Hair follicle dermal papilla cell (primary cell): ENCODE measurements around a stretch of chr3.

DNA sequence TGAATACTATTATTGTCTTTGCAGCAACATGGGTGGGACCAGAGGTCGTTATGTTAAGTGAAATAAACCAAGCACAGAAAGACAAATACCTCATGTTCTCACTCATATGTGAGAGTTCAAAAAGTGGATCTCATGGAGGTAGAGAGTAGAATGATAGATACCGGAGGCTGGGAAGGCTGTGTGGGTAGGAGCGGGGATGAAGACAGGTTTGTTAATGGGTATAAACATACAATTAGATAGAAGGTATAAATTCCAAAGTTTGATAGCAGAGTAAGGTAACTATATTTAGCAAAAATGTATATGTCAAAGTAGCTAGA is 118.5 kb upstream of the FAM3D start:
- CAGE, long polyA plus RNA, result no peak

DNA sequence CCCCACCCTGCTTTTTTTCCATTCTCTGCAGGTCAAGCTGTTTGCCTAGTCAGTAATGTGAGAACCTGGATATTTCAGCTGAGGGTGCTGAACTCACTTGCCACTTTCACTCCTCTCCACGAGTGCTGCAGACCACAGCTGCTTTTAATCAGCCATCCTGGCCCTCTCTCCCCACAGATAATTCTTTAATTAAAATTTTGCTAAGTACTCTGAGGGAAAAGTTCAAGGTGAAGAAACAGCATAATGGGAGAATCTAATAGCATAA is 150.1 kb downstream of the CFAP20DC start:
- CAGE, long polyA plus RNA, result no peak

- CAGE, long polyA plus RNA, result no peak
These were observed 768.7 kb upstream of the CFAP20DC start for GRCh38 chr3:59818599-59818892.

DNA sequence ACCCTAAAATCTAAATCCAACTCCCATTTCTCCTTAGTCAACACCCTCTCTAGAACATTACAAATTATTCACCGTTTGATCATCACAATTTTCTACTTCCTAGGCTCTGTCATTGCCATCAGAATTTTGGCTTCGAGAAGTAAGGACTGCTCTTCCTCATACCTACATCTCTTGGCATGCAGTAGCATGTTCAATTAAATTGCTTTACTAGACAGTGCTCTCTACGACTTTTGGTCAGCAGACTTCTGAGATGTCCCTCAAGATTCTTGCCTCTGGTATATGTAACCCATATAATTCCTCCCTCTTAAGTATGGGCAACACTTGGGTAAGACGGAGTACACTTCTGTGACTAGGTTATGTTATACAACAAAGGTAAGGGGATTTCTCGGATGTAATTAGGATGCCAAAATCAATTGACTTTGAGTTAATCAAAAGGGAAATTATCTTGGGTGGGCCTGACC is 824.6 kb downstream of the FHIT start:
- CAGE, long polyA plus RNA, result no peak

DNA sequence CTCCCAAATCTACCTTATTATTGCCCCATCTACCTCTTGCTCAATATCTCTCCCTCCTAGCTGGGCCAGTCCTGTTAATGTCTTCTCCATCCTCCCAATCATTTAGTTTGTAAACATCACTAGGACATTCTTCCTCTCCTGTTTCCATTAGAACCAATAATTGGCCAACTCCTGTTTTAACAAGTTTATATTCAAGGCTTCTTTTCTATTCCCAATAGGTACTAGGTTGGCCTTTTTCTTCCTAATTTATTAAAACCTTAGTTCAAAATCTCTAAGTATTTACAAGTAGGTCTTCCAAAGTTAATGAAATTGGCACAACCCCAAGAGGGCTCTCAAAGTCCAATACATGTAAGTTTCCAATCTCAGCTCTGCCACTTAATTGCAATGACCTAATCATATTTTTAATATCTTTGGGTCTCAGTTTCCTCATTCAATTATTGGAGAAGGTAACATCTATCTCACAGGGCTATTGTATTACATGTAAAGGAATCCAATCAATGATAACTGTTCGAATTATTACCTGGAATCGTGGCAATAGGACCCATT is 823.4 kb downstream of the FHIT start:
- CAGE, long polyA plus RNA, result no peak

- CAGE, long polyA plus RNA, result no peak
These were observed 692 bp downstream of the PTPRG start for GRCh38 chr3:61561737-61562789.

- CAGE, long polyA plus RNA, result no peak
These were observed 2.2 kb downstream of the PTPRG start for GRCh38 chr3:61563481-61564131.

GRCh38 chr3:61769534-61770457 is 208.4 kb downstream of the PTPRG start:
- CAGE, long polyA plus RNA, result no peak

DNA sequence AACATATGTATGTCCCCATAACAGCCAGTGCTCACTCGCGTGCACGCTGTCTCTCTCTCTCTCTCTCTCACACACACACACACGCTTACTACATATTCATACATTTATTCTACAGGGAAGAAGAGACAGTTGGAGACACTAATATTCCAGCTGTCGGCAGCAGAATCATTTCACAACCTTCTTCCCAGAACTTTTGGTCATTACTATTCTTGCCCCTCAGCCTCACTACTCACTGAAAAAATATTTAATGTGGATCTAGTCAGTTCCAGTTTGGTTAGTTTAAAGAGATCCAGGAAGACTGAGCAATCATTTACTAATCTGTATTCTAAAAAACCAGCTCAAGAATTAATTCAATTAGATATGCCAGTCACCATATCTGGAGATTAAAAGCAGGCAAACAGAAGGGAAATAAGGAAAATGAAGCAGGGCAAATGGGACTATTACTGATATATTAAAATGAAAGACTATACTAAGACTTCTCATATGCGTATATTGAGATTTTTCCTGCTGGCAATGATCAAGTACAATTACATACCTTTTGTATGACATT is 362.5 kb upstream of the C3orf14 start:
- CAGE, long polyA plus RNA, result no peak

DNA sequence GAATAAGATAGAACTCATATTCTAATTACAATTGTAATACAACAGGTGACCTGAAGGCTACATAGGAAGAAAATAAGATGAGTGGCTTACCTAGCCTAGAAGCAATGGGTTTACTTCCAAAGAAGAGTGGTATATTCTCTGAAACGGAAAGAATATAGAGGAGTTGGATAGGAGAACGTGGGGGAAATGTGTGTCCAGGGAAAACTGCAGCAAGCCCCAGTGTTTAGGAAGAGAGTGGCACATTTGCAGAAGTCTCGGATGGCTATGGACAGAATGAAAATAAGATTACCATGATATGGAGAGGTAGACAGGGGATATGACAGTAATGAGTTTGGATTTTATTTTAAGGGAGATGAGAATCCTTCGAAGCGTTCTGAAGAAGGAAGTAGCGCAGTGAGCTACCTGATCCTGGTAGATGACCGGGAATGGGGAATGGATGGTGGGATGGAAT is 287.6 kb upstream of the C3orf14 start:
- CAGE, long polyA plus RNA, result no peak

DNA sequence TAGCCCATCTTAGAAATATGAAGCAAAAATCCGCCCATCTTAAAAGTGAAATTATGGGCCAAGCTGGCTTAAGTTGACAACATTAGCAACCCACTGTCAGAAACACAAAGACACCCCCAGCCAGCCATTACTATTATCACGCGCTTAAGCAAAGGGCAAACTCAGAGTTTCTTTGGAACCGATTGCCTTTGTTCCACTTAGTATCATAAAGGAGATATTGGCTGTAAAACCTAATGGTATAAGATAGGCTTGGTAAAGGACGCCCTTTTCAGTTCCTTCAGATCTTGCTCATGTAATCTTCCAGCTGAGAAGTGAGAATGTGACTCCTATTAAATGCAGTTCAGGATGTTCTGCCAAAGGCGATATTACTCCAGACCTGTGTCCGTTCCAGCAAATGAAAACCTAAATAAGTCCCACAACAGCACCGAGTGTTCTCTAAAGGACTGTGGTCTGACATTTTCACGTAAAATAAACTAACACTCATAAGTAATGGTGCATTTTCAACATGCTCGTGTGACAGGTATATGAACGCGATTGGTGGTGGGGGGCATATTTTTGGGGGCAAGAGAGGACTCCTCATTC is 221.8 kb upstream of the C3orf14 start:
- CAGE, long polyA plus RNA, result no peak

DNA sequence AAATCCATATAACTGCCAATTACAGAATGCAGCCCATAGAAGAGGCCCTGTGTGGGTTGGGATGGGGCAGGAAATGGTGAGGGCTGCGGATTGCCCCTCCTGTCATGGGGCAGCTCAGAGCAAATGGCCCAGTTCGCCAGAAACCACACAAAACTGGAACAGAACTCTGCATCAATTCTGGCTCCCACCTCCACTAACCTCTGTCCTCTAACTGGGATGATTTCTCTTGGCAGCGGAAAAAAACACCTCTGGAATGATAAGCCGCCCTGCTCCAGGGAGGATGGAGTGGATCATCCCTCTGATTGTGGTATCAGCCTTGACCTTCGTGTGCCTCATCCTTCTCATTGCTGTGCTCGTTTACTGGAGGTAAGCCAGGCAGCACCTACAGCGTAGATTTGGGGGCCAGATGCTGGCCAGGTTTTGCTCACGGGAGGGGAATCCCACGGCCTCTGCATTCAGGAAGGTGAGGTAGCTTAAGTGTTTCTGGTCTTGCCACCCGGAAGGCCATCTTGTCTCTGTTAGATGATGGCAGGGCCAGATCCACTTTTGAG is 100.1 kb upstream of the C3orf14 start:
- CAGE, long polyA plus RNA, result no peak

GRCh38 chr3:62268767-62269408 is 49.9 kb upstream of the C3orf14 start:
- CAGE, long polyA plus RNA, result no peak

DNA sequence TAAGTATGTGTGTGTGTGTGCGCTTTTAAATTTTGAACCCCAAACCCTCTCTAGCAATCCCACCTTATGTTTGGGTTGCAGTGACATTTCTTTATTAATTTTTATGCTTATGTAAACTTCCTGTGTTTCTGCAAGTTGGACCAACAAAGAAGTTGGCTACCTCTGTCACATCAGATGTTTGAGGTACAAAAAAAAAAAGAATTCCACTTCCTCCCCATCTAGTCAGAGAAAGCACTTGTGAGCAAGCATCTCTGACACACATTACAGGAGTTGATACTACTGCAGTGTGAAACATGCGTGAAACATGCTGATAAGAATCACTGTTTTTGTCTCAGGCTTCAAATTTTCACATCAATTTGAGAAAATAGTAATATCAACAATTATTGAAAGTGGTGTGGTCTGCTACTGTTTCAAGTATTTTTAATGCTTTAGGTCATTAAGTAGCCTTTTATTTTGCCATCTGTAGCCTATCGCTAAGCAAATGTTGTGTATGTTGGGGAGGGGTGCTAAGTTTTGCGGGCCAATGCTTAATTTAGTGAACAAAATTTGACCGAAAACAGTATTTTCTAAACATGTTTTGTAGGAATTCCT is 47.3 kb downstream of the ATXN7 start:
- CAGE, long polyA plus RNA, result no peak

GRCh38 chr3:63920153-63920720 is 56.6 kb downstream of the ATXN7 start:
- CAGE, long polyA plus RNA, result no peak

GRCh38 chr3:63953906-63954591 is 69.2 kb downstream of the PSMD6 start:
- CAGE, long polyA plus RNA, result no peak

DNA sequence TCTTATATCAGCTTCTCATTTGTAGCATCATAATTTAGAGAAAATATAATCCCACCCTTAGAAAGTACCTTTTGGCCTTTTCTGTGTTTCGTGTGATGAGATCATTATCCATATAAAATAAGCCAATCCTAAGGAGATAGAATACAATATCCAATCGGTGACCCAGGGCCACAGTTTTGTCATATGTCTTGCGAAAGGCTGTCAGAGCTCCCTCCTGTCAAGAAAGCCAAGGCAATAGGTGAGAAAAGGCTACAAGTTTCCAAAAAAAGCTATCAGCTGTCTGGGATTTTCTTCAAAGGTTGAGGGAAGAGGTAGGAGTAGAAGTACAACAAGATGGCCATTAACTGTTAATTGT is 4.1 kb downstream of the PSMD6 start:
- CAGE, long polyA plus RNA, result no peak

- CAGE, long polyA plus RNA, result no peak
These were observed 68.1 kb downstream of the PRICKLE2 start for GRCh38 chr3:64157044-64157750.

- CAGE, long polyA plus RNA, result no peak
These were observed 102.0 kb upstream of the PRICKLE2 start for GRCh38 chr3:64326918-64328030.

DNA sequence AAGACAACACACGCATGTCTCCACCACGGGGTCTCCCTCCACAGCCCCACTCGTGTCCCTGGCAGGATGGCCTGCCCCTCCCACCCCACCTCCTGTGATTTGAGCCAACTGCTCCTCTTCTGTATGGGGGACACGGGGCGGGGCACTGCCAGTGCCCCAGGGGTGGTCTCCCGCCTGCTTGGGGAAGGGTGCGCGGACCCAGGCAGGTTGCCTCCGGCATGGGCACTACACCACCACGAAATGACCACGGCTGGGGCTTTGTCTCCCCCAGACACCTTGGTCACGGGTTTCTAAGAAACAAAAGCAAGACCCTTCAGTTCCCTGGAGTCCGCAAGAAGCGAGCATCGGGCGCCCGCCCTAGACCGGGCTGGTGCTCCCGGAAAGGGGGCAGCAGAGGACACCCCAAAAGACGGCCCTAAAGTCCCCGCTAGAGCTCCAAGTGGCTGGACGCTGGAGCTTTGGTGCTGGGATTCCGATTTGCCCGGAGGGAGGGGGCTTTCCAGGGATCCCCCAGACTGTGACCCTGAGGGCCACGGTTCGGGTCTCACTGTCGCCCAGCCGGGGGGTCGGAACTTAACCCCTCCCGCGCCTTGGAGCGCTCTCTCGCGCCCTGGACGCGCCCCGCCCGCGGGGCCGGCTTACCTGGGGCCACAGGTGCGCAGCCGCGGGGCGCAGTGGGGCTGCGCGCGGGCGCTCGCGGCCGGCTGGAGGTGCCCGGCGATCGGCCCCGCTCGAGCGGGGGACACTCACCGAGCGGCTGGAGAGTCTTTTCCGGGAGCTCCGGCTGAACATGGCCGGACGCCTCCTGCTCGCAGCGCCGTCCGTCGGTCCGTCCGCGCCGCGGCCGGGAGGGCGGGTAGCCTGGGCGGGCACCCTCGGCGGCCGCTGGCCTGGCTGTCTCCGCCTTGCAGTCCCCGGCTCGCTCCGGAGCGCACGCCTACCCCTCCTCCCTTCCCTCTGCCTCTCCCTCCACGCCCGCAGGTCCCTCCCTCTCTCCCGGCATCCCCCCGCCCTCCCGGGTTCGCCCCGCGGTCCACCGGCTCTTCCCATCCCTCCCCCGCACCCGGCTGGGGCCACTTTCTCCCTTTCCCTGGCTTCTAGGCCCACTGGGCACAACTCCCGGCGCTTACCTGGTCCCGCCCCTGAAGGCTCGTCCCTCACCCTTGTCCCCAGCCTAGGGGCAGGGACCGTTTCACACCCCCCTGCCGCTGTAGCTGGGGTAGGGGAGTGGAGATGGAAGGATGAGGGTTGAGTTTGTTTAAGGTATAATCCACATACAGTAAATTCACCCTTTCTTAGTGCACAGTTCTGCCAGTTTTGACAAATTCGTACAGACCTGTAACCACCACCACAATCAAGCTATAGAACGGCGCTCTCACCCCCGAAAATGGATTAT is 219.8 kb upstream of the PRICKLE2 start:
- CAGE, long polyA plus RNA, result no peak